CD14-positive monocyte (primary cell): ENCODE measurements around a stretch of chr6.

GRCh38 chr6:32549903-32550210, 19.8 kb upstream of the HLA-DRB5 start:
- CAGE, long polyA plus RNA: no peak

DNA sequence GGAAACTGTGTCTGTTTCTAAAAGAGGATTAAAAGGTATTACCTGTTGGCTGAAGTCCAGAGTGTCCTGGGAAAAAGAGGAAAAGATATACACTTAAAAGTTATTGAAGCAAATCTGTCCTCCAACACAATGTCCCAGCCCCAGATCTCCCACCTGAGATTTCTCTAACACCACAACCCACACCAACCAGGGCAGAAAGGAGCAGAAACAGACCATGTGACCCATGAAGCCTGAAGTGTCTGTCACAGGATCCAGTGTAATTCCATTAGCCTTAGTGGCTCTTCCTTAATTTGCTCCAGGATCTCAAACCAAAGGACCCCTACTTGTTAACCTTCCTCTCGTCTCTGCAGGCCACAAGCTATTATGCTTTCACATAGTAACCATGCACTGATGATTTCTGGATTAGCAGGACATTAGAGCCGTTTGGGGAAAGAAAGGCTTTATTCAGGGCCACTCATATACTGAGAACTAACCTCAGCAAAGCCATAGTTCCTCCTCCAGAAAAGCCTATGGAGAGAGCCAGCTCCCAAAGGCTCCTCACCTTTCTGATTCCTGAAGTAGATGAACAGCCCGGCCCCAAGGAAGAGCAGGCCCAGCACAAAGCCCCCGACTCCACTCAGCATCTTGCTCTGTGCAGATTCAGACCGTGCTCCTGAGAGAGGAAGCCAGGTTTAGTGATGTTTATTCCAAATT, 9.3 kb downstream of the HLA-DRB1 start:
- CAGE, long polyA plus RNA: start-site peak on the minus strand centred at position 67 of the sequence, 5 bp wide, 453 and 722 reads in 2 replicates; start-site peak on the minus strand centred at position 600 of the sequence, 111 bp wide, 4,691 and 7,713 reads in 2 replicates

DNA sequence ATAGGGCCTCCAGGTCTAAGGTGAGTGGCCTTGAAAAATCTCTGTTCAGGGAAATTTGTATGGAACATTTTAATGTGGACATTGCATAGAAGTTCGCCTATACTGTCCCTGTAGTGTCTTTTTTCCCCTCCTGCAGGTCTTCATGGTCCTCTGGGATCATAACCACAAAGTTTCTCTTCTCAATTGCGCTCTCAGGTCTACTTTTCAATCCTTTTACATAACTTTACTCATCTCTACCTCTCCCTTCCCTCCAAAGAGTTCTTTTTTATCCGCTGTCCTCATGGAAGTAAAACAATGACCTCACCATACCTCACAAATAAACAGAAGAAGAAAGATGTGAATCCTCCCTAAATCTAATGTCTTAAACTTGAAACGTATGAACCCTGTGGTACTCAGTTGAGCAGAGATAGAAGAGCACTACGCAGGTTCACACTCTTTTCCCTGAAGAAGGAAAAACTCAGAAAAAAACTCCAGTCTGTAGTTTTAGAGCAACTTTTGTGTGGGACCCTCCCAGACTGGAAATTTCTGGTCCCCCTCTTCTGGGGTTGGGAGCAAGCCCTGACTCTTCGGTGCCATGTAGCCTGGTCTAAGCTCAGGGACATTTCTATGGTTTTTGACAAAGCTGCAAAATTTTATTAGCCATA, 12.0 kb upstream of the HLA-DQA1 start:
- CAGE, long polyA plus RNA: no peak

- CAGE, long polyA plus RNA: no peak
Measured at GRCh38 chr6:32851984-32852978, 1.2 kb downstream of the TAP1 start.

DNA sequence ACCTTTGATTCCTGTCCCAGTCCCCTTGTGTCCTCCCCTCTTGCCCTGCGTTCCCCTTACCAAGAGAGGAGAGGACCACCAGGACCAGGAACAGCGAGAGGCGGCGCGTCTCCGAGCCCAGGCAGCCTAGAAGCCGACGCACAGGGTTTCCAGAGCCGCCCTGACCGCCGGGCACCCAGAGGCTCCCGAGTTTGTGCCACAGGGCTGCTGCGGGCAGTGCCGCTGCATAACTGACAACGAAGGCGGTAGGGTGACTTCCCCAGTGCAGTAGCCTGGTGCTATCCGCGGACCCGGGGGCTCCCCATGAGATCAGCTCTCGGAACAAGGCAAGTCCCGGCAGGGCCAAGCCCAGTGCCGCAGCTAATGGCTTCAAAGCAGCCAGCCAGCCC, 531 bp downstream of the TAP1 start:
- CAGE, long polyA plus RNA: no peak

DNA sequence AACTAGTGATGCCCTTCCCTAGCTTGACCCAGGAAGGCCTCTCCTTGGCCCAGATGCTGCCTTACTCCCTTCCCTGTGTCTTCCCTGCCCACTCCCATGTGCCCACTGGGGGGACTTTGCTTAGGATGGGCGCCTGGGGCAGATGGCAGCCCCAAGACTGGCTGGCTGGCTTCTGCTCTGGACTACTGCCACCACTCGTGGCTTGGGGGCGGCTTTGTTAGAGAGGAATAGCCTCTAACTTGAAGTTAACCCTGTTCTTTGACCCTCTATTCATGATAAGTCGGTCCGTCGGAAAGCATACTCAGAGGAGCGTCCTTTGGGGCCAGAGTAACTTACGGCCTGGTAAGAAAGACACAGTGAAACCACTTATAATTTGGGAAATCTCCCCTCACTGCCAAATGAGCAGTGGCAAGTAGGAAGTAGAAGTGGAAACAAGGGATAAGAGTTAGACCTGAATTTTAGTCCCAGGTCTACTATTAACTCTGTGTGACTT, 853 bp downstream of the PSMB9 start:
- CAGE, long polyA plus RNA: no peak

GRCh38 chr6:32936090-32936951, 4.5 kb downstream of the HLA-DMB start:
- CAGE, long polyA plus RNA: no peak

- CAGE, long polyA plus RNA: no peak
Measured at GRCh38 chr6:32966967-32967927, 1.1 kb upstream of the BRD2 start.

DNA sequence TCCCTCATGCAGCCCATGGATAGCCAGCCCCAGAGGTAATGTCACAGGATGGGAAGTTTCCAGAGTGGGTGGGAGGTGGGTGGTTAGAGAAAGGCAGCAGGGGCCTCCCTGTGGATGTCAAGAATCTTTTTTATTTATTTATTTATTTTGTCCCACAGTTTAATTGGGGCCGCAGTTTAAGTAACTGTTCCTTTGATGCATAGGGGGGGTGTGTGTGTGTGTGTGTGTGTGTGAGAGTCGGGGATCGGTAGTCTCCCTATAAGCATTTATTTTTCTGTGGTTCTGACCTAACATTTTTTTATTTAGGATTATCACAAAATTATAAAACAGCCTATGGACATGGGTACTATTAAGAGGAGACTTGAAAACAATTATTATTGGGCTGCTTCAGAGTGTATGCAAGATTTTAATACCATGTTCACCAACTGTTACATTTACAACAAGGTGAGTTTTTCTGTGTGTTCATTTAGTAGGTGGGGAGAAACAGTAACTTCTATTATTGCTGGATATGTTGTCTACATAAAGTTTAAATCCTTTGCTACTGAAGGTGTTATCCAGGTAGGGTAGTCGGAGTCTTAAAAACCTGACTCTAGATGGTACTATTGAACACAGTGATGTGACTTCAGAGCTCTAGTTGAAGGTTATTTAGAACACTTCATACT, 6.8 kb downstream of the BRD2 start:
- CAGE, long polyA plus RNA: no peak

DNA sequence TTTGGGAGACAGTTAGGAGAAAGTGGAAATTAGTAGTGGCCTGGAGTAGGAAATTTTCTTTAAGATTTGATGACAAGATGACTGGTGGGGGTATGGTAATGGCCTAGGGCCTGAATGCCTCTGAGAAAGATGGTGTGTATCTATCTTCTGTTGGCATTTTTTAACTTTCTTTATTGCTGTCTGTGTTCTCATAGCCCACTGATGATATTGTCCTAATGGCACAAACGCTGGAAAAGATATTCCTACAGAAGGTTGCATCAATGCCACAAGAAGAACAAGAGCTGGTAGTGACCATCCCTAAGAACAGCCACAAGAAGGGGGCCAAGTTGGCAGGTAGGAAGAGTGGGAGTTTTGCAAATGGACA, 7.4 kb downstream of the BRD2 start:
- CAGE, long polyA plus RNA: no peak

DNA sequence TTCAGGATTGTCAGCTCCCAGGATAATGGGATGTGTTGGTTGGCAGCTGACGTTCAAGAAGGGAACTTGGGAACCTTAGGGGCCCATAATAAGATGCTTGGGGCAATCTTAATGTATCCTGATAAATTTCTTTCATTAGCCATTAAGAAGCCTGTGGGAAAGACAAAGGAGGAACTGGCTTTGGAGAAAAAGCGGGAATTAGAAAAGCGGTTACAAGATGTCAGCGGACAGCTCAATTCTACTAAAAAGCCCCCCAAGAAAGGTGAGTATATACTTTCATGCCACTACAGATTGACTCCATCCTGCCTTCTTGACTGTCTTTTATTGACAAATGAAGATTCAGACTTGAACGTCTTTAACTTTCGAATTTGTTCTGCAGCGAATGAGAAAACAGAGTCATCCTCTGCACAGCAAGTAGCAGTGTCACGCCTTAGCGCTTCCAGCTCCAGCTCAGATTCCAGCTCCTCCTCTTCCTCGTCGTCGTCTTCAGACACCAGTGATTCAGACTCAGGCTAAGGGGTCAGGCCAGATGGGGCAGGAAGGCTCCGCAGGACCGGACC, 11.9 kb downstream of the BRD2 start:
- CAGE, long polyA plus RNA: start-site peak on the minus strand centred at position 413 of the sequence, 544 bp wide, 6 and 34 reads in 2 replicates

- CAGE, long polyA plus RNA: start-site peak on the plus strand at chr6:33029658-33029793, 10 and 14 reads in 2 replicates
Measured at GRCh38 chr6:33029298-33030251, 20.2 kb upstream of the HLA-DOA start.

GRCh38 chr6:33073233-33074062, 2.3 kb upstream of the HLA-DPB1 start:
- CAGE, long polyA plus RNA: start-site peak on the minus strand at chr6:33073606-33073650, 4,823 and 5,686 reads in 2 replicates

GRCh38 chr6:33121644-33121998, 45.8 kb downstream of the HLA-DPB1 start:
- CAGE, long polyA plus RNA: no peak

DNA sequence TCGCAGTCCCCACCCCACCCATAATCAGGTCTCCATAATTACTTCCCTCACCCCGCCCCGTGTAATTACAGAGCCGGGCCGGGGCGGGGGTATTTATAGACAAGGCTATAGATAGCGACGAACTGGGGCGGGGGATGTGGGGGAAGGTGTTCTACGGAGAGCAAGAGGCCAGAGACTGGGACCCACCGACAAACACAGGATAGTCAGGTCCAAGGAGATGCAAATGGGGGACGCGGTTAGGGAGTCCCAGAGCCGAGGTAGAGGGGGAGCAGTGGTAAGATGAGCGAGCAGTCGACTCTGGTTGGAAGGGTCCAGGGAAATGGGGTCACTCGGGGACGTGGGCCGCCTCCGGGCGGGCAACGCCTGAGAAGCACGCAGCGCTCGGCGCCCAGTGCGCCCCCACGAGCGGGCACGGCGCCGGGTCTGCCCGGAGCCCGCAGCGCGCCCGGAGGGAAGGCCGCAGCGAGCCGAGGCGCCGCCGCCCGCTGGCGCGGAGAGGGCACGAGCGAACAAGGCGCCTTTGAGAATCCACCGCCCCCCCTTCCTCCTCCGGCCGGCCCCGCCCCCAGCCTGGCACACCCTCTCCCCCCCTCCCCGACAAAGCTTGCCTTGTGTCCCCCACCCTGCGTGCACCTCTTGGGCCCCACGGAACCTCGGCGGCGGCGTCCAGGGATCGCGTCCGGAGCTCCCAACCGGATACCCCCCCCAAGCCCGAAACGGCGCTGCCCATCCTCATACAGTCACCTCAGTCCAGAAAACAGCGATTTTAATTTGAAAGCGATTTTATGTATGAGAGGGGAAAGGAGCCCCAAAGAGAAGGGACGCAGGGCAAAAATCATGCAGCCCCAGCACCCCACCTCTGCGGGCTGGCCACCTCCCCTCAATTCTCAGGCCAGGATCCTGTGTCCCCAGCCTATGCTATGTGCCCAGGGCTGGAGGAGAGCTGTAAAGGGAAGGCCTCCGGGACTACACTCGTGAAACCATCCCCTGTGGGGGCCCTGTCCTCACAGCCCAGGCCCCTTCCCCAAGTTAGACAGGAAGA, 893 bp upstream of the COL11A2 start:
- CAGE, long polyA plus RNA: no peak

DNA sequence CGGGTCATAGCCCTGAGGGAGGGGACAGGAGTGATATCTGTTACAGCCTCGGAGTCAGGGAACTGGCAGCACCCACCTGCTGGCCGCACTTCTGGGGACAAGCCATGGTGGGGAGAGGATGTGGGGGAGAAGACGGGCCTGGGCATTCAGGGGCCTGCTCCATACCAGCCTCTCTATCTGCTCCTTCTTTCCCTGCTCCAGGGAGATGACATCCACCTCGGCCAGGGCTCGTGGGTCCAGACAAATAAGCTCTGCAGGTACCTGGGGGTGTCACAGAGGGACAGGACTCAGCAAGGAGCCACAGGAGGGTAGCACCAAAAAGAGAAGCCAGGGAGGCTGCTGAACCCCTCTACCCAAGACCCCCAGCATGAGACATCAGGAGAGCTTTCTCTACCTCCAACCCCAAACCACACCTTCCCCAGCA, 2.7 kb downstream of the B3GALT4 start:
- CAGE, long polyA plus RNA: no peak

DNA sequence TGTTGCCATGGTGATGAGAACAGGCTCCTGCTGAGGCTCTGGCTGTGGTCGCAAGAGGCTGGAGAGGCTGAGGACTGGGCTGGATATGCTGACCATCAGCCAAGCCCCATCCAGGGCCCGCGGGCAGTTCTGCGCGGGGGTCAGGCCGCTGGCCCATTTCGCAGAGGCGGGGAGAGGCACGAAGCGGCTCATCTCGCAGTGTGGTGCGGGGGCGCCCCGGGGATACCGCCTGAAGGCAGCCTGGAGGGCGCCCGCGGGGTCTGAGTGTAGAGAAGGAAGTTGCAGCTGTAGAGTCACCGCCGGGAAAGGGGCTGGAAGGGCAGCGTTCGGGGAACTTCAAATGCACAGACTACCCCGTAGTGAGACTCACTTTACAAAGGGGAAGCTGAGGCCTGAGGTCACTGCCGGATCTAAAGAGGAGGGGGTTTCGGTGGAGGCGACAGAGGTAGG, 635 bp downstream of the TAPBP start:
- CAGE, long polyA plus RNA: no peak

DNA sequence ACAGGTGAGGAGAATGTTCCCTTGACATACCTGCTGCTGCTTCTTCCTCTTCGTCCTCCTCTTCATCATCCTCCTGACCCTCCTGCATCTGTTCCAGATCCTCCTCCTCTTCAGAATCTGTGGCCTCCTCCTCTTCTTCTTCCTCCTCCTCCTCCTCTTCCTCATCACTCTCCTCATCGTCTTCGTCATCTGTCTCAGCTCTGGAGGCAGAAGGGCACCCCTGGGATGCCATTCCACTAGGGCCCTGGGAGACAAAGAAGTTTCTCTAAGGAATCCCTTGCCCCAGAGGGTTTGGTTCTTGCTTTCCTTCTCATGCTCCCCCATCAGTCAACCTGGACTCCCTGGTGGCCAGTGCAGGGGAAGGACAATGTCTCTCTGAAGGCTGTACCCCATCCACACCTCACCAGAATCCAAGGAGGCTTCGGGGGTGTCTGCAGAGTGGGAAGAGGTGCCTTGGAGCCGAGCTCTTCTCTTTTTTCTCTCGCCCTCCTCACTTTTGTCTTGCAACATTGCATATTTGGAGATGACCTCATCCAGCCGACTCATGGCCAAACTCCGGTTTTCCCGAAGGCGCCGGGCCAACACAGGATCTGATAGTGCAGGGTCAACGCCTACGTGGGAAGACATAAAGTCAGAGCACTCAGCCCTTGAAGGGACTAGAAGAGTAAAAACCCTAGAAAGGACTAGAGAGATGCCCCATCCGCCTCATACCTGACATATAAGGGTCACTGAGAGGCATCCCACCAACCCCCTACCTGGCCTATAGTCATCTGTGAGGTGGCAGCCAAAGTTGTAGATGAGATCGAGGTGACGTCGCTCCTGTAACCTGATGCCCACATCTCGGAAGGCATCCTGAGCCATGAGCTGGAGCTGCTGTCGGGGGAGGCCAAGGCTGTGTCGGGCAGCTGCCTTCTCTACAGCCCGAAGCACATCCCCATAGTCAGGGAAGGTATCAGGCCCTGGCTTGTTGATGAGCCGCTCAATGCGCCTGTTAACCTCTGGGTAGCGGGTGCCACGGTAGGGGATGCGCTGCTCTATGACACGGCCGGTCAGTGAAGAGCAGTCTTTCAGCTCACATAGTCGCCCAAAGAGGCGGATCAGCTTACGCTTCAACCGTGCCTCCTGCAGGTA, 2.4 kb downstream of the DAXX start:
- CAGE, long polyA plus RNA: no peak

GRCh38 chr6:33417022-33417787, 702 bp downstream of the CUTA start:
- CAGE, long polyA plus RNA: no peak

DNA sequence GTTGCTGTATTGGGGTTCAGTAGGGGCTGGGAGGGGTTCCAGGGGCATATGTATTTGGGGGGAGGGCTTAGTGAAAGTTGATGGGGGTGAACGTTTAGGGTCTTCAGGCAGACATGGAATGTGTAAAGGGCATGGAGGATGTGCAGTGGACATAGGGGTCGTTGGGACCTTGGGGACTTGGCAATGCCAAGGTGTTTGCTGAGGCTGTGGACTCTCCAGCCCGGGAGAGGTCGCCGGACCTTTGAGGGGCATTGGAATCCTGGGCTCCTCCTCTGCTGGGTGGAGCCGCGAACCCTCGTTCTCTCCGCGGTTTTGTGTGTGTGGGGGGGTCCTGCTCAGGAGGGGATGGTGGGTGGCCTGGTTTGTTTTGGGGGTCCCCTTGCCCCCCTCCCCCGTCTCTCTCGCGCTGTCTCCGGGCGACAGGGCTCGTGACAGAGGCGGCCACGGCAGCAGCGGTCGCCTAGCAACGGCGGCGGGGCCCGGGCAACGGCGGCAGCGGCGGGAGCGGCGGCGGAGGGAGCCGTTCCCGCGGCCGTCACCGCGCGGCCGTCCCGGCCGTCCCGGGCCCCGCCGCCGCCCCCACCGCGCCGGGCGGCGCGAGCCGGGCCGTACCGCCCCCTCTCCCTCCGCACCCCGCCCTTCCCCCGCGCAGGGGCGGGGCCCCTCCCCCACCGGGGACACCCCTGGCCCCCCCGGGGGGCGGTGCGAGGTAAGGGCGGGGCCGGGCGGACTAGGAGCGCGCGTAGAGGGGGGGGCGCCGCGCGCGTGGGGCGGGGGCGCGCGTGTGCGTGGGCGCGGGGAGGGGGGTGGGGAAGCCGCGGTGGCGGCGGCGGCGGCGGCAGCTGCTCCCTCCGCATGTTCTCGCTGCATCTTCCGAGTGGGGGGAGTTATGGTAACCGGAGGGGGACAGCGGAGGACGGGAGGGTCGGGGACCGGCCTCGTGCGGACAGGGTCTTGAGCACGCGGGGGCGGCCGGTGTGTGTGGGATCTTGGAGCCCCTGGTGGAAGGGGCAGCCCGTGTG, 7.9 kb downstream of the SYNGAP1 start:
- CAGE, long polyA plus RNA: no peak